Peyer's patch (tissue), 4 donors: ENCODE measurements around the gene SLC47A1.

DNA sequence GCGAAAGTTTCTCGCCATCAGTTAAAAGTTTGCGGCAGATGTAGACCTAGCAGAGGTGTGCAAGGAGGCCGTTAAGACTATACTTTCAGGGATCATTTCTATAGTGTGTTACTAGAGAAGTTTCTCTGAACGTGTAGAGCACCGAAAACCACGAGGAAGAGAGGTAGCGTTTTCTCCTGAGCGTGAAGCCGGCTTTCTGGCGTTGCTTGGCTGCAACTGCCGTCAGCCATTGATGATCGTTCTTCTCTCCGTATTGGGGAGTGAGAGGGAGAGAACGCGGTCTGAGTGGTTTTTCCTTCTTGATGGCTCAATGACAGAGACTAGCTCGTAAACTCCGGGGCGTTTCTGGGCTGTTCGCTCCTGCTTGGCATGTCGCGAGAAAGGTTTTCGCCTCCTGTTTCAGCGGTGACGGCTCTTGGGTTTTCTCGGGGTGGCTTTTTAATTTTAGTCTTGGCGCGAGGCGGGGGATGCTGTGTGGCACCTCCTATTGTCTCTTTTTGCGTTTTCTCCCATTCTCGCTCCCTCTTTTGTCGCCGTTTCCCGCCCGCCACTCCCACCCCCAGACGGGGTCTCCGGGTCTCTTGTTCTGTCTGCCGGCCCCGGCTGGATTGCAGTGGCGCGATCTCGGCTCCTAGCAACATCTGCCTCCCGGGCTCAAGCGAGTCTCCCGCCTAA lies 49.1 kb upstream of the EPN2 start:
- PRO-cap: unidirectional peak, plus-strand start at position 74 of the sequence
- RAMPAGE, long total RNA, 4 experiments: start-site peak on the plus strand in 4 of 4 experiments, centred at positions 98 to 118 of the sequence, 100 to 1,834 reads per replicate

- PRO-cap: no peak
- RAMPAGE, long total RNA, 4 experiments: start-site peak on the minus strand in 1 of 4 experiments, at chr17:19190205-19190245 at its widest, 38 reads per replicate
These were observed 47.1 kb upstream of the EPN2 start for GRCh38 chr17:19189964-19190522.

GRCh38 chr17:19249282-19249643 lies 12.1 kb downstream of the EPN2 start:
- PRO-cap: no peak
- RAMPAGE, long total RNA, 4 experiments: no peak in any of the 4 experiments

DNA sequence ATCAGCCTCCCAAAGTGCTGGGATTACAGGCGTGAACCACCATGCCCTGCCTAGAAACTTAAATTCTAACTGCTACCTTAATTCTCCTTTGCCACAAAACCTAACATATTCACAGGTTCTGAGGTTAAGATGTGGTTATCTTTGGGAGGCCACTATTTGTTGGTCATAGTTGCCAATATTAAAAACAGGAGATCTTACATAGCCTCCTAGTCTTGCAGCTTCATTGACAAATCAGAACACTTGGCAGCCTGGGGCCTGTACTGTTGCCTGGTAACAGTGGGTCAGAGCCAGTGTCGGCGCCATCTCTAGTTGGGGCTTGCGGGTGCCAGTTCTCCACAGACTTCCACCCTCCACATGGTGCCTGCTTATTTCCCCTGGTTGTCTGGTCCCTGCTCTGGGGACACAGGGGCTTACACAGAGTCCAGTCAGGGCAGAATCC lies 13.2 kb downstream of the EPN2 start:
- PRO-cap: no peak
- RAMPAGE, long total RNA, 4 experiments: no peak in any of the 4 experiments

GRCh38 chr17:19270756-19271581 lies 33.8 kb downstream of the EPN2 start:
- PRO-cap: no peak
- RAMPAGE, long total RNA, 4 experiments: no peak in any of the 4 experiments

GRCh38 chr17:19288318-19288935 lies 51.3 kb downstream of the EPN2 start:
- PRO-cap: no peak
- RAMPAGE, long total RNA, 4 experiments: start-site peak on the plus strand in 1 of 4 experiments, at chr17:19288428-19288556 at its widest, 7 reads per replicate

DNA sequence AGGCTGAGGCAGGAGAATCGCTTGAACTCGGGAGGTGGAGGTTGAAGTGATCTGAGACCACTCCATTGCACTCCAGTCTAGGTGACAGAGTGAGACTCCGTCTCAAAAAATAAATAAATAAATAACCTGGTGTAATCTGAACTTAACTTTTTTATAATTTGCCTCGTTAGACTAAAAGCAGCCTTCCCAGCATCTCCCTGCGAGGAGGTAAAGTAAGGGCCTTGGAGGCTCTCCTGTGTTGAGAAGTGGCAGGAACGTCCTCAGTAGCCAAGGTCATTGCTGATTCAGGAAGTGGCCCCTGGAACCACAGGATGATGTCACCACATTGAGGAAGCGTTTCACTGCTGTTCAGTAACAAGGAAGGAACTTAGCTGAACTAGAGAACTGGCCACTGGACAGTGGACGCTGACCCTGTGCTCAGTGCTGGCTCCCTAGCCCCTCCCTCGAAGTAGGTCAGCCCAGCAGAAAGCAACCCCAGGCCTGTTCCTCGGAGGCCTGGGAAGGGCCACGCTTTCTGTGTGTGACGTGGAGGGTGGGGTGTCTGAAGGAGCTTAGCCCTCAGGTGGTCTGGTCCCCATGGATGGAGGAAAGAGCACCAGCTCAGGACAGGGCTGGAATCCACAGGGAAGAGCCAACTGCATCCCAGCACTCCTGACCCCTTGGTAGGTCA lies 58.4 kb downstream of the B9D1 start:
- PRO-cap: no peak
- RAMPAGE, long total RNA, 4 experiments: no peak in any of the 4 experiments

GRCh38 chr17:19338516-19339284 lies 23.8 kb downstream of the B9D1 start:
- PRO-cap: no peak
- RAMPAGE, long total RNA, 4 experiments: no peak in any of the 4 experiments

GRCh38 chr17:19383562-19384553 lies 3.1 kb downstream of the MFAP4 start:
- PRO-cap: no peak
- RAMPAGE, long total RNA, 4 experiments: no peak in any of the 4 experiments

DNA sequence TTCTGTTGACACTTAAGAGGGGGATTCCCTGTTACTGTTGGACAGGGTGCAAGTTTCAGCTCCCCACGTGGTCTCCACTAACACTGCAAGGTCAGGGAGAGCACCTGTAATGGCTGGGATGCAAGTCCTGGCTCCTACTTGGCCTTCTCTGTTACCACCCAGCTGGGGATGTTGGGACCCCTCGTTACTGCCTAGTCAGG lies 10.6 kb upstream of the MFAP4 start:
- PRO-cap: no peak
- RAMPAGE, long total RNA, 4 experiments: no peak in any of the 4 experiments

- PRO-cap: unidirectional peak, plus-strand start at chr17:19464163
- RAMPAGE, long total RNA, 4 experiments: no peak in any of the 4 experiments
These were observed 53.0 kb downstream of the RNF112 start for GRCh38 chr17:19463911-19464520.

DNA sequence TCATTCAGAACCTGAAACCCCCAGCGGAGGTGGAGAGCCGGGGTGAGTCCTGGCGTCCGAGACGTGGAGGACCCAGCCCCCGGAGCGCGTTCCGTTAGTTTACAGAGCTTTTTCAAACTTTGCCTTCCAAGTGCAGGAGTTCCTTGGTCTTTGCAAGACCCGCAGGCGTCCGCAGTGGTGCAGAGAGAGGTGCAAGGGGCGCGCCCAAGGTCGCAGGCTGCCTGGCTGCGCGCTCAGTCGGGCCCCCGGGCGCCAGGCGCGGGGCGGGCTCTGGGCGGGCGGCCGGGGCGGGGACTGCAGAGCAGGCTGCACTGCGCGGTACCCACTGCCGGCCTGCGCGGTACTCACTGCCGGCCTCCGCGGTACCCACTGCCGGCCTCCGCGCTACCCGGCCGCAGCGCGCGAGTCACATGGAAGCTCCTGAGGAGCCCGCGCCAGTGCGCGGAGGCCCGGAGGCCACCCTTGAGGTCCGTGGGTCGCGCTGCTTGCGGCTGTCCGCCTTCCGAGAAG lies at the start of gene SLC47A1:
TSS of gene SLC47A1 (plus strand) at position 325 of the 510 bp plus-strand sequence.
- PRO-cap: no peak
- RAMPAGE, long total RNA, 4 experiments: no peak in any of the 4 experiments

DNA sequence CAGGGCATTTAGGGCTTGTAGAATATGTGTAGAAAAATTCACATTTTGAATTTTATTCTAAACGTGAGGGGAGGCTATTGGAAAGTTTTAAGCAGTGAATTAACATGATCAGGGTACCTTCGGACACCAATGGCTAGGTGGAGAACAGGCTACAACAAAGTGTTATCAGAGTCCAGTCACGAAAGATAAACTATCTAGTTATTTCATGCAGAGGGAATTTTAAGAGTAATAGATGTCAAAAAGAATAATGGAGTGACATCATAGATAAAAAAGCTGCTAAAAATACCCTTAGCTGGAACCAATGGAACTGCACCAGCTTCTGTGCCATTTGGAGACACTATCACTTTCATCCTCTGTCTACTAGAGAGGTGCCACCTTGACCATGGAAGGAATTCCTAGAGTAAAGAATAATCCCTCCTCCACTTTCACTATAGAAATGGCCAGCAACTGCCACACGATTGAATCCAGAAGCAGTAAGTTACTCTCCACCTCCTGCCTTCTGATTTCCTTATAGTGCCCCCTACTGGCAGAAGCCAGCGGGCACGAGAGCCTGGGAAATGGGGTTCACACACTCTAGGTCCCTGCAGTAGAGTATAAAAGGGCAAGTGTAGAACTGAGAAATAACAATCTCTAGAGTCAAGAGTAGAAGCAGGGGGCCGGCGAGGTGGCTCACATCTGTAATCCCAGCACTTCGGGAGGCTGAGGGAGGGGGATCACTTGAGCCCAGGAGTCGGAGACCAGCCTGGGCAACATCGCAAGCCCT lies 2.8 kb upstream of the ALDH3A2 start:
- PRO-cap: no peak
- RAMPAGE, long total RNA, 4 experiments: no peak in any of the 4 experiments

DNA sequence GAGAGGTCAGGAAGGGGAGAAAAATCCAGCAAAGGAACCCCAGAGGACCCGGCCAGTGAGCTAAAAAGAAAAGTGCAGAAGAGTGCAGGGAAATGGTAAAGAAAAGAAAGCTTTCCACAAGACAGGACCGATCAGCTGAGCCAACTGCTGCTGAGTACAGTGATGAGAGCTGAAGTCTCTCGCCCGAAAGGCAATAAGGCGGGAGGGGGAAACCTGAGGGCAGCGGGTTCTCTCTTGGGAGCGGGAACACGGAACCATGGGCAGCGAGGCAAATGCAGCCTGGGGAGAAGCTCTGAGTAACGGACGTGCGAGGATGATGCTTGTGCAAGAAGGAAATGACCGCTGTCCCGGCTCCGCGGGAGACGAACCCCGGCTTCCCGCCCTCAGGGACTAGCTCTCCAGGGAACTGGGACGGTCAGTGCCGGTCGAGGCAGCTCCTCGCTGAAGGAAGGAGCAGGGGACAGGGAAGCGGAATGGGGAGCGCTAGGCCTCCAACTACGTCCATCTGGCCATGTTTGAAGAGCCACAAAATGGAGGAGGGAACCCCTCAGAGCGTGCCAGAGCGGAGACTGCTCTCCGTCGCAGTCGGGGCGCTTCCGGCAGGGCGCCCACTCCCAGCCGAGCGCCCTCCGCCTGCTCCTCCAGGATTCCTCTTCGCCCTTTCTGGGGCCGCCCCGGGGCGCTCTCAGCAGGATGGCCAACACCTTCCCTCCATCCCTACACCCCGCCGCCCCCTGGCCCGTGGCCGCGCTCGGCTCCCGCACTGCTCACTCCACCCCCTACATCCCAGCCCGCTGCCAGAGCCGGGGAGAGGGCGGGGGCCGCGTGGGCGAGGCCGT lies 480 bp upstream of the ALDH3A2 start:
- PRO-cap: bidirectional peak, plus-strand start at position 299 of the sequence, minus-strand start at position 143 of the sequence; bidirectional peak, plus-strand start outside the sequence, minus-strand start at position 774 of the sequence
- RAMPAGE, long total RNA, 4 experiments: no peak in any of the 4 experiments

GRCh38 chr17:19656277-19656629 lies 7.7 kb downstream of the ALDH3A2 start:
- PRO-cap: no peak
- RAMPAGE, long total RNA, 4 experiments: no peak in any of the 4 experiments

- PRO-cap: unidirectional peak, plus-strand start at chr17:19719501
- RAMPAGE, long total RNA, 4 experiments: start-site peak on the minus strand in 2 of 4 experiments, at chr17:19719223-19719360 at its widest, 12 to 13 reads per replicate
These were observed 2.9 kb upstream of the SLC47A2 start for GRCh38 chr17:19719105-19719795.

GRCh38 chr17:19724454-19725333 lies 8.3 kb upstream of the SLC47A2 start:
- PRO-cap: bidirectional peak, plus-strand start at chr17:19724715, minus-strand start at chr17:19724556
- RAMPAGE, long total RNA, 4 experiments: no peak in any of the 4 experiments

GRCh38 chr17:20086357-20087127 lies 77.4 kb downstream of the SPECC1 start:
- PRO-cap: unidirectional peak, minus-strand start at chr17:20086809
- RAMPAGE, long total RNA, 4 experiments: no peak in any of the 4 experiments

GRCh38 chr17:20156161-20156936 lies 147.2 kb downstream of the SPECC1 start:
- PRO-cap: bidirectional peak, plus-strand start at chr17:20156426, minus-strand start at chr17:20156314; bidirectional peak, plus-strand start at chr17:20156508, minus-strand start at chr17:20156519
- RAMPAGE, long total RNA, 4 experiments: no peak in any of the 4 experiments

DNA sequence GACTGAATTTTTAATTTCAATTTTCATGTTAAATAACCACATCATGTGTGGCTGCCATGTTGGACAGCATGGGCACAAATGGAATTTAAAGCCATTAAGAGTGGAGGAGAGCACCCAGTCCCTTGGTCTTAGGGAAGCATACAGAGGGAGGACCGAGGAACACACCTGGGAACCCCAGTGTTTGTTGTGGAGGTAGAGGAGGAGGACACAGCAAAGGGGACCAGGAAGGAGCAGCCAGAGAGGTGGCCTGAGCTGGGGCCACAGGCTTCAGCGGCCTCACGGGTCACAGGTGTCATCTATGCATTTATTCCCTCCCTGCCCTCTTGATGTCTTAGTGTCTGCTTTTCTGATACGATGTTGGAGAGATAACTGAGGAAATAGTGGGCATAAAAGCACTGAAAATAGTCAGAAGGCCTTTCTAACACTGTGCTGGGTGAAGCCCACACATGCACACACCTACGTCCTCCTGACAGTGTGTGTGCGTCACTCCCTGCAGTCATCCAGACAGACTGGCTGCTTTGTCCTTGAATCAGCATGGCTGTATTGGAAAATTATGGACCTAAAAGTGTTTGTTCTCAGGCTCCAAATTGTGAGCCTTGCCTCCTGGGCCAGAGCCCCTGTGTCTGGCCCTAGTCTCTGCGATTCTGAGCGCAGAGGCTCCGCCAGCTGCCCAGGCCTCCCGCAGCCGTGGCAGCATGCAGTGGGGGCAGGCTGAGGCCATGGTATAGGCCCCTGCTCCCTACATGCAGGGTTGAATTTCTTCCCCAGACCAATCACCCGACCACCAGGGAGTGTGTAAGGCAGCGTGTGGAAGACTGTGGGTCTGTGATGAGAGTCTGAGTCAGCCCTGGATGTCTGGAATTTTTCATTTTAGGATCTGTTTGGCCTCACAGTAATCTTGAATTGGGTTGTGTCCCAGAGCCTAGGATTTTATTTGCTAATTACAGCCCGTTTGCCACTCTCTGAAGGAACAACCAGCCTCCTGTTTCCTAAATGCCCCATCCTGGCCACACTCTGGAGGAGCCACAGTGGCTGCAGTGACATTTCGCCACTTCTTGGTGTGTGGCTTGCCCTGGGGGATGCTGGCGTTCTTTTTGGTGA lies 167.0 kb downstream of the LGALS9B start:
- PRO-cap: no peak
- RAMPAGE, long total RNA, 4 experiments: no peak in any of the 4 experiments